Right ventricle myocardium (tissue), 1 donor: ENCODE data around the genes FSIP2, ITGAV, TFPI, COL3A1 and OSGEPL1.

- PRO-cap, 2 experiments: no peak in any of the 2 experiments
Measured at GRCh38 chr2:184599220-184600218, 1.2 kb downstream of the ZNF804A start.

DNA sequence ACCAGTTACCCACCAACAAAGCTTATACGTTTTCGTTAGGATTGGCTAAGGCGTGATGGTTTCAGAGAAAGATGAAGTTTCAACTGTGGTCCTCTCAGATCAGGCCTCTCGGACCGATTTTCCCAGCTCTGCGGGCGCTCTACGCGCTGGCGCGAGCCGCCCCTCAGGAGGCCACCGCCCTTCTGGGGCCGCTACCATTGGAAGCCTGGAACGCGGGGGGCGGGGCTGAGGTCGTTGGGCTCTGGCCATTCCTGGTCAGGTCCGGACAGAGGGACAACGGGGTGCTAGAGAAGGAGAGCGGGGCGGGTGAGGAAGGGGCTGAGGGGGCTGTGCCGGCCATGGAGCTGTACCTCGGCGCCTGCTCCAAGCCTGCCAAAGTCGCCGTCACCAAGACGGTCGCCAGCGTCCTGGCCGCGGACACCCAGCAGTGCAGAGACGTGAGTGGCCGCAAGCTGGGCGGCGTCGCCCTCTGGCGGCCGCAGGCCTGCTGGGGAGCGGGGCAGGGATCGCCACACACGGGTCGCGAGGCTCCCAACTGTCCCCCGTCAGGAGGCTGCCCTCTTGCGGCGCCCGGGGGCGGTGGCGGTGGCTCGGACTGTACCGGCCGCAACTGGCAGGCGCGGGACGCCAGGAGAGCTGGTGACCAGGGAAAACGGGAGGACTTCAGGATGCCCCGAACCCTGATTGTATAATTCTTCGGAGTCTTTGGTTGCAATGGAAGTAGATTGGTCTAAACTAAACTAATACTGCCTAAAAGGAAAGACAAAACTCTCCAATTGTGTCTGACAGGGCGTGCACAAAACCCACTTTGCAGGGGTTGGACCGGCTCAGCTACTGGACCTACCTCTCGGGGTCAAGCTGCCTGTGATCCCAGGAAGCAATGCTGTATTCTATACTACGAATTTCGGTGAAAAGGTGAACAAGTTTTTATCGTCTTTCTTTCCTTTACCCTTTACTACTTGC is at the start of gene FSIP2:
Gene FSIP2 (plus strand): TSS at position 248 of the 963 bp plus-strand sequence.
- PRO-cap, 2 experiments: no peak in any of the 2 experiments

DNA sequence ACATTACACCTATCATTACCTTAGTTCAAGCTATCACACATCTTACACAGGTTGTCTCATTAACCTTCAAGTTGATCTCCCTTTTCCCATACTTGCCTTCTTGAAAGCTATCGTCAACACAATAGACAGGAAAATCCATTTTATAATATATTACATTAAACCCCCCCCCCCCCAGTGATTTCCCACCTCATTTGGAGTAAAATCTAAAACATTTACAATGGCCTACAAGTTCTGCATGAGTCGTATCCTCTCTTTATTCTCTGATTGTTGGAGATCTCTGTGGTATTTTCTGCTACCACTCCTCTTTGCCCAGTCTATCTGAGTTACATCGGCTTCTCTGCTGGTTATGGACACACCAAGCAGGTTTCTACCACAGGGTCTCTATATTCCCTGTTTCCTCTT is 79.4 kb upstream of the ZC3H15 start:
- PRO-cap, 2 experiments: no peak in any of the 2 experiments

DNA sequence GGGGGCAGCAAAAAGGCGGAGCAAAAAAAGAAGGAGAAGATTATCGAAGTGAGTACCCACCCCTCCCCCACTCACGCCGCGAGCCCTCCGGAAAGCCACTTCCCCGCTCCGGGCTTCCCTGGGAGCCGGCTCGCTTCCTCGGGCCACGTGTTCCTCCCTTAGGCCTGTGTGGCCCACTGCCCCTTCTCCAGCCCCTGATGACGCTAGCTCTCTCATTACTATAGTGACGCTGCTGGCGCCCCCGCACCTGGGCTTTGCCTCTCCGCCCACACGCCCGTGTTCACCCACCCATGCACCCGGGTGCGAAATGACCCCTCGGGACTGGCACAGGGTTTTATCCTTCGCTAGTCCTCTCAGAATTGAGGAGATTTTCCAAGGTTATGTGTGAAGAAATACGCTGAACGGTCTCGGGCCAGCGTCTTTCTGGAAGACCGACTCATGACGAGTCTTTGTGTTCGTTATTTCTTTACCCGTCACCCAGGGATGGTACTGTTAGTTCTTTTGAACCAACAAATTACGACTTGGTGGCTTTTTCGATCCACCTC is 422 bp downstream of the ZC3H15 start:
- PRO-cap, 2 experiments: no peak in any of the 2 experiments

DNA sequence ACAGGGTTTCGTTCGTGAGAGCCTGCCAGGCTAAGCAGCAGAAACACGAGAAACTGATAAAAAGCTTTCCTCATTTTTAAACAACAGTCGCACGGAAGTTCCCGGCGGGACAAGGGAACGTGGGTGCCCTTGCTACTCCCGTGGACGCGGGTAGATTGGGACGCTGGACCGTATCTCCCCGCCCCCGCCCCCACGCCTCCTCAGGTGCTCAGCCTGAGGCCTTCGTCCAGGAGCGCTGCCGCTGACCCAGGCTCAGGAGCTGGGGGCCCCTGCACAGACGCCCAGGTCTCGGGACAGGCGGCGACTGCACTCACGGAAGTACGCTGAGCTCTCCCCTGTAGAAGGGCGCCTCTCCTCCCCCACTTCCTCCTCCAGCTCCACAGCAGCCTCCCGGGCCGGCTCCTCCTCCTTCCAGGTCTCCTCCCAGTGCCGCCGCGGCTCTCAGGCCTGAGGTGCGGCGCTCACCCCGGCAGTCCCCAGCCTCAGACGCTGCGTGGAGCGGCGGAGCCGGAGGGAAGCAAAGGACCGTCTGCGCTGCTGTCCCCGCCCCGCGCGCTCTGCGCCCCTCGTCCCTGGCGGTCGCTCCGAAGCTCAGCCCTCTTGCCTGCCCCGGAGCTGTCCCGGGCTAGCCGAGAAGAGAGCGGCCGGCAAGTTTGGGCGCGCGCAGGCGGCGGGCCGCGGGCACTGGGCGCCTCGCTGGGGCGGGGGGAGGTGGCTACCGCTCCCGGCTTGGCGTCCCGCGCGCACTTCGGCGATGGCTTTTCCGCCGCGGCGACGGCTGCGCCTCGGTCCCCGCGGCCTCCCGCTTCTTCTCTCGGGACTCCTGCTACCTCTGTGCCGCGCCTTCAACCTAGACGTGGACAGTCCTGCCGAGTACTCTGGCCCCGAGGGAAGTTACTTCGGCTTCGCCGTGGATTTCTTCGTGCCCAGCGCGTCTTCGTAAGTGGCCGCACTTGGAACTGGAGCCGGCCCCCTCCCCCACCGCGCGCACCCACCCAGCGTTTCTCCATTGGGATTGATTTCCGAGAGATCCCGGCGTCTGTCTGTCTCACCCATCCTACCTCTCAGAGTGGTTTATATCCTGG is at the start of gene ITGAV:
Gene ITGAV (plus strand): TSS at position 472 of the 1,085 bp plus-strand sequence.
- PRO-cap, 2 experiments: peak in 2 of 2 experiments; most common plus-strand start position 485 of the sequence (in 2); most common minus-strand start position 312 of the sequence (in 2)

DNA sequence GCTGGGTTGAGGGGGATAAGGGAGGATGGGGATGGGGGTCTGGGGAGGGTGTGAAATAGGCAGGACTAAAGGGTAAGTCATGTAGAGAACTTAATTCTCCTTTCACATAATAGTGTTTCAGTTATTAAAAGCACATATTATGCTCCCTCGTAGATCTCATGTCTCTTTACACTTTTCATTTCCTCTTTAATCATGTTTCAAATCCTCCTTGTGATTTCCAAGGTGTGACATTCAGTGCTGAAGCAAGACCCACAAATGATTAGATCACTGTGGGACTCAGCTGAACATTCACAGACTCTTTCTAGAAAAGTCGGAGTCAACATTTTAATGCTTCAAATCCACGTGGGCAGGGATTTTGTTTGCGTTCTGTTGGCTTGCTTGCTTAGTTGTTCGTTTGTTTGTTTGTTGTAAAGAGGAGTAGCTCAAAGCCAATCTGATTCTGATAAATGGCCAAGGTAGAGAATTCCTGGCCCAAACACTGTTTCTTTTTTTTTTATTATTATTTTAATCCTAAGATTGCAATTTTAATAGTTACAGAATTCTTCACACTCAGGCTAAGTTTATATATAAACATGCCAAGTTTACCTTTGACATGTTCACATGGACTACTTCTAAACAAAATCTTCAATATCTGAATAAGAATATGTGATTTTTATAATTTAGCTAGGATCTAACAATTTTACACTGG is 34.9 kb upstream of the CALCRL start:
- PRO-cap, 2 experiments: no peak in any of the 2 experiments

DNA sequence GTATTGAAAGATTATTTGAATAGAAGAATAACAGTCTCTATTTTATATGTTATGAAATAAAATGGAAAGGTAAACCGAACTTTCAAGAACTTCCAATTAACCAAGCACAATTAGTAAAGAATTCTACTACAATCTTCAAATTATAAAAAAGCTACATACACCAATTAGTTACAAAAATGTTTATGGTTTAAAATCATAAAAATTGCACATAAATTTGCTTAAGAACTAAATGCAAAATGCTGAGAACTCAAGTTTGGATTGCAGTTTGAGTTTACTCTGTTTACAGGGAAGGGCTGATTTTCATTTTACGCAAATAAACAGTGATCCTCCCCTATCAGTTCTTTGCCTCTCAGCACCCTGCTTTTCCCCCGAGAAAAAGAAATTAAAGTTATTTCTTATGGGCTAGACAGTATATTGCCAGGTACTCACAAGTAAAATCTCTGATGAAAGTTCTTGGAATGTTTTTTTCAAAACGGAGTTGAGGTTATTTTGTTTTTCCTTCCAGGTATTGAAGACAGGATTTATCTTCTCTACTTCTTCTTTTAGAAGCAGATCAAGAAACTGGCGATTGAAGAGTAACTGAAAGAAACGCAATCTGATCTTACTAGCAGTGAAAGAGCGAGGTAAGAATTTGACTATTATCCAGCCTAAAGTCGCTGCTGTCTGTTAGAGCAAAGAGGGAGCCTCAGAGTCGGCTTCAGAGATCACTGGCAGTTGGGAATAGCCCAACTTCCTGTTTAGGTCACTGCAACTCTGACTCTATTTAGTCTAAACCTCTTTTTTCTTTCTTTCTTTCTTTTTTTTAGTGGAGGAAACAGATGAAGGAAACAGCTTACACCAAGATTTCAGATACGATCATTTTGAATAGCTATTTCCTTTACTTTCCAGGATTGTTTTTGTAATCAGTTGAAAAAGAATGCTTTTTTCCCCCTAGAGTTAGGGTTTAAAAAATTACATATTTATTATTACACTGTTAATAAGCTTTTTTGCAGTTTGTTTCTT is at the start of gene TFPI:
Gene TFPI (minus strand): TSS at position 665 of the 1,002 bp plus-strand sequence.
- PRO-cap, 2 experiments: peak in 2 of 2 experiments; most common plus-strand start position 700 of the sequence (in 1); most common minus-strand start position 665 of the sequence (in 2)

DNA sequence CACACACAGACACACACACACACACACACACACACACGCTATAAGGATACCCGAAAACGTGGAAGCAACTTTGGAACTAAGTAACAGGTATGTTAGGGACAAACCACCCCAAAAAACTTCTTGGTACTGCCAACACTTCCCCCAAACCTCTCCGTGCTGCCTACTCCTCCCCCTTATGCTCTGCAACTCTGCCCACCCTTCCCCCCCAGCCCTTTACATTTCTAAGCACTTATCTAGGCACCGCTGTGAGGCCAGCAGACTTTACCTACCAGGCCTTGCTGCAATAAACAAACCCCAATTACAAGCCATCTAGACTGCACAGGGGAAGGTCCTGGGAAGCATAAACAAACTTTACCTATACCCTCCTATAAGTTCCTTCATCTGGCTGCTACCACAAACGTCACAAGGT is 259.5 kb upstream of the GULP1 start:
- PRO-cap, 2 experiments: no peak in any of the 2 experiments

DNA sequence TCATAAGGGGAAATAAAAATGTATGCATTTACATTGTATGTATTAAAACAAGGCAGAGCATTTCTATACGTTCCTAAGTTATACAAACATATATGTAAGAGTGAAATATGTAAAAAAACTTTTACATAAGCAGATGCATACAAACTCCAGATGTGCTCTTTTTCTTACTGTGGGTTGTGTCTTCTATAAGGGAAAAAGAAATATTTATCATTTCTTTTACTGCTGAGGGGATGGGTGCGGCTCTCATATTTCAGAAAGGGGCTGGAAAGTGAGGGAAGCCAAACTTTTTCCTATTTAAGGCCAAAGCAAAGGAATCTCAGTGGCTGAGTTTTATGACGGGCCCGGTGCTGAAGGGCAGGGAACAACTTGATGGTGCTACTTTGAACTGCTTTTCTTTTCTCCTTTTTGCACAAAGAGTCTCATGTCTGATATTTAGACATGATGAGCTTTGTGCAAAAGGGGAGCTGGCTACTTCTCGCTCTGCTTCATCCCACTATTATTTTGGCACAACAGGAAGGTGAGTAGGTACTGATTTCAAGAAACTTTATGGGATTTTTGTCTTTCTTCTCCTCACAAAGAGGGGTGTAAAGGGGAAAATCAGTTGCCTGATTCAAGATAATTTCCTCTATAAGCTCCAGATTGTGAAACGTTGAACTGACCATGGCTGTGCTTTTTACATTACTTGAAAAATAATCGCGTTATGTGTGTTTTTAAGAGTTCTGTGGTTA is at the start of gene COL3A1:
Gene COL3A1 (plus strand): TSS at position 322 of the 728 bp plus-strand sequence.
- PRO-cap, 2 experiments: peak in 2 of 2 experiments; most common plus-strand start position 322 of the sequence (in 2); most common minus-strand start position 178 of the sequence (in 1)

- PRO-cap, 2 experiments: peak in 1 of 2 experiments; most common plus-strand start chr2:188975995 (in 1); most common minus-strand start chr2:188975755 (in 1)
Measured at GRCh38 chr2:188975566-188976113, 1.5 kb downstream of the COL3A1 start.

GRCh38 chr2:189010125-189010538 is 36.0 kb downstream of the COL3A1 start:
- PRO-cap, 2 experiments: no peak in any of the 2 experiments

DNA sequence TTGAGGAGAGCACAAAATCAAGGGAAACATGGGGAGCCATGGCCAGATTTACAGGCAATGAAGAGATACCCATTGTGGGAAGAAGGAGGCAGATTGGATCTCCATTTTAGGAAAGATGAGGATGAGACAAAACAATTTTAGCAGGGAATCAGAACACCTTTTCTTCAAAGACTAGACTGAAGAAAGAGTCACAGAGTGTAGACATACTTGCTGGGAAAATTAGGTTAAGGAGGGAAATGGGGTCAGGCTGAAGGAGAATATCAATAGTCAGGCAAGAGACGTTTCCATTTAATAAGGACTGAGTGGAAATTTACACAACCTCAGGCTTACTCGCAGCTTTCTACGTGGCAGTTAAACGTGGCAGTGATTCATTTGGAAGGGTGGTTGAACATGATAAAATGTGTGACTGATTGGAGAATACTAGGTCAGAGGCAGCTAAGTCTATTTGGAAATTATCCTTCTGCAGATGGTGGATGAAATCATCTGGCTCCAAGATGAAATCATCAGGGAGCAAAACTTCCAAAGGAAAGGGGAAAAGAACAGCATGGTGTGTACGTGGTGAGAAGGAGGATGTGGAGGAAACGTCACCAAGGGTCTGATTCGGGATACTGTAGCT is 47.7 kb downstream of the COL3A1 start:
- PRO-cap, 2 experiments: no peak in any of the 2 experiments

DNA sequence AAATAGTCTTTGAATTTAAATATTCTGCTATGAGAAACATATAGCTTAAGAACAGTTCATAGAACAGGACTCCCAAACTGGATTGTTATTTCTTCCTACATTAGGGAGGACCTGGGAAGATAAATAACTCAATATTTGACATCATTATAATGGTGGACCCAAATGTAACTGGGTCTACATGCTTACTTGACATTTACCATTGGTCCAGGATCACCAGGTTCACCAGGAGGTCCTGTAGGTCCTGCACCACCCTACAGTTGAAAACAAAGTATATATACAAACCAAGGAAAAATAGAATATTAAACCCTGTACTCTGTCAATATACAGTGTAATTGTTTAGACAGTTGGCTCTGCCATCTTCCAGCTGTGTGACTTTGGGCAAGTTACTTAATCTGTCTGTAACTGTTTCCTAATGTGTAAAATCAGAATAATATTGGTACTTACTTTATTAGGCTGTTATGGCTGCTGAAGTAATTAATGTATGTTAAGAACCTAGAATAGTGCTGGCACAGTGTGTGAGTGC is 94.0 kb downstream of the COL5A2 start:
- PRO-cap, 2 experiments: no peak in any of the 2 experiments

- PRO-cap, 2 experiments: no peak in any of the 2 experiments
Measured at GRCh38 chr2:189164866-189165194, 14.7 kb downstream of the COL5A2 start.

DNA sequence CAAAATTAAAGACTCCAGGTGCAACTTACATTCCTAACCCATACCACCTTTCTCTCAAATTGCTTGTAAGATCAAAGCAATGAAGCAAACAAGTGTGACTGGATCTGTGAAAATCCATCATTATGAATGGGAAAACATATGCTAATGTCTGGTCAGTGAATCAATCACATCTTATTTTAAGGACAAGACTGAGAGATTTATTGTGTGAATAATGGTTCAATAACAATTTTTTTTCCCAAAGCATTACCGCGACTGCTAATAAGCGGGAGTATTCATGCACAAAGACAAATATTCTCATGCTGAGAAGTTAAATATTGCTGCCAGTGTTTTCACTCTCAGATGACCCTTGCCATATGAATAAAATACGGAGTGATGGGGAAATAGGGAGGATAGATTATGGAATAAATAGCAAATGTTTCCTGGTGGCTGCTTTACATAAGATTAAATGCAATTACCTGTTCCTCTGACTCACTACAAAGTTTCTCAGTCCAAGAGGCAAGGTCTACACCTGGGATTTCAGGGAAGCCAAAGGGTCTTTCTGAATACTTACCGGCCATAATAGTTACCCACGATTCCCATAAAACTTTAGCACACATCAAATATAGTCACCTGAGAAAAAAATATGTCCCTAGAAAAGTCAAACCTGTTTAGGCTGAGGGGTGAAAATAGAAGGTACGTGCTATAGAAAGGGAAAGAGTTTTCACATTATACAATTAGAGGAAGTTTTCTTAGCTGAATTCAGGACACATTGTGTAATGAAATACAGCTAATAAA is 59.5 kb downstream of the WDR75 start:
- PRO-cap, 2 experiments: no peak in any of the 2 experiments

- PRO-cap, 2 experiments: no peak in any of the 2 experiments
Measured at GRCh38 chr2:189629095-189629618, 32.1 kb upstream of the ASDURF start.

DNA sequence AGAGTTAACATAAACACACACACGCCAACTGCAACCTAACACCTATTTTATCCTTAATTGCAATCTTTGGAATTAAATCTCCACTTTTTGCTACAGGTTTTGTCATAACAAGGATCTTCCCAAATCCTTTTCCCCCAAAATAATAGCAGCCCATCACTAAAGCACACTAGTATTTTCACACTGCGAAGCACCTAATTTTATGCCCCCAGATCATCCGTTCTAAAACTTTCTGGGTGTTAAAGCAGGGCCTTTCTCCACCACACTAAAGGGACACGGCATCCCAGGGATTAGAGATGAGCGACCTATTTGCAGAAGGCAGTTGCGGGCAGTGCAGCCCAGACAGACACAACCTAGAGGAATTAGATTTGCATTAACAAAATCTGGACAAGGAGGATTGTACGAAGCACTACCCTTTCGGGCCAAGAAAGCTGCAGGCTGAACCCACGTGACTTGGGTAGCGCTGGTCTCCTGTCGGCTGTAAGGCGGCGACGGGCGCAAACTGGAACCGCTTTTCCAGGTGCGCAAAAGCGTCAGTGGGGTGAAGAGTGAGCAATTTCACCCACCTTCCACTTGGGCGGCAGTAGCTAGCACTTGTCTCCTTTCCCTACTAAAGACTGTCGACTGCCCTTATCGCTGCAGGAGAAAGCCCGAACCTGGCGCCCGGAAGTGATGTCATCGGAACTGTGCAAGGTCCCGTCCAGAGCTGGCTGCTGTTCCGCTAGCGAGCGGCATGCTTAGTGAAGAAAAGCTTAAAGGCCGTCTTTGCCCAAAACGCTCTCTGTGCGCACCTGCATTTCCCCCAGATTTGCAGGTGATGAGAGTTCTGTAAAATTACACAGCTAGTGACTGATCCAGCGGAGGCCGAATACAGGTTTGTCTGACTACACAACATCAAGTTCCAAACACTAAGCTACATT is at the start of gene OSGEPL1:
Gene OSGEPL1 (minus strand): TSS at position 671 of the 917 bp plus-strand sequence.
- PRO-cap, 2 experiments: peak in 2 of 2 experiments; most common plus-strand start position 681 of the sequence (in 1); most common minus-strand start position 671 of the sequence (in 2)

GRCh38 chr2:189783702-189784213 is 381 bp downstream of the ORMDL1 start:
- PRO-cap, 2 experiments: peak in 2 of 2 experiments; most common plus-strand start chr2:189784129 (in 1); most common minus-strand start chr2:189783984 (in 2)

- PRO-cap, 2 experiments: no peak in any of the 2 experiments
Measured at GRCh38 chr2:189836217-189837018, 52.2 kb downstream of the PMS1 start.

DNA sequence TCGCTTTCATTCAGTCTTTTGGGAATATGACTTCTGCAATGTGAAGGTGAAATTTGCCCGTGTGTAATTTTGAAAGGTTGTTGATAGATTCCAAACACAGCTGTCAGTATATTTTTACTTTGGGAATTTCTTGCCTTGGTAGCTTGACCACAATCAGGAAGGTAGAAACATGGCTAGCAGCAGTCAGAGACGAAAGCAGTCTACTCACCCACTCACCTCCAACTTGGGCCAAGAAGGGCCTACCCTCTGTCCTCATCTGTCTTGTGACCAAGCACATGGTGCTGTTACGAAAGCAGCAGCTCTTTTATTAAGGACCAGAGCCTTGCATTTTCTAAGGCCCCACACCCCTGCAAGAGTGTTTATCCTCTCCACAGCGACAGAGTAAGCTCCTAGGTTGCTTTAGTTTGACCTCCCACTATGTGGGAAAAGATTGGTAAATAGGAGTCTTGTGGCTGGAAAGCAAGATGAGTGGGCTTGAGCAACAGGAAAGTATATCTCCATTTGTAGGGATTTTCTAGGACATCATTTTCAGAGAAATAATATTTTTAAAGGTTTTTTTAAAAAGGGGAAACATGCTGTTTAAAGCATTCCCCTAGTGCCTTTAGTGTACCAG is 31.3 kb upstream of the MSTN start:
- PRO-cap, 2 experiments: no peak in any of the 2 experiments